AG09309 (cell line): ENCODE measurements around a stretch of chr12.

DNA sequence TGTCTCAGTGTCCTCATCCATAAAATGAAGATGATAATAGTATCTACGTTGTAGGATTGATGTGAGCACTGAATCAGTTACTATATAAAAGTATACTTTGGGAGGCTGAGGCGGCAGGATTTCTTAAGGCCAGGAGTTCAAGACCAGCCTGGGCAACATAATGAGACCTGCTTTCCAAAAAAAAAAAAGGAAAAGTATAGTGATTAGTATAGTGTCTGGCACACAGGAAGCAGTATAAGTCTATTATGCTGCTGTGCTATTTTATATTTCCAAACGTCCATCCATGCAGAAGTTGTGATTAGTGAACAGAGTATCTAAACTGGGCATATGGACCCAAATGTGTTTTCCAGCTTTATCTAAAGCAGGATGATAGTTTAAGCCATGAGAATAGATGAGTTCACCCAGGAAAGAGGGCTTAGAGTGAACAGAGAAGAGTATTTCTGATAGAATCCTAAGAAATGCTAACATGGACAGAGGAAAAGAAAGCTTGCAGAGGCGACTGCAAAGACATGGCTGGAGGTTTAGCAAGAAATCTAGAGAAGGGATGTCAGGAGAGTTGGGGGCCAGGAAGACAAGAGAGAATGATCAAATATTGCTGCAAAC is 23.6 kb downstream of the DIP2B start:
- RRBS, result no CpG with 5 or more reads among the region's 4 CpGs

DNA sequence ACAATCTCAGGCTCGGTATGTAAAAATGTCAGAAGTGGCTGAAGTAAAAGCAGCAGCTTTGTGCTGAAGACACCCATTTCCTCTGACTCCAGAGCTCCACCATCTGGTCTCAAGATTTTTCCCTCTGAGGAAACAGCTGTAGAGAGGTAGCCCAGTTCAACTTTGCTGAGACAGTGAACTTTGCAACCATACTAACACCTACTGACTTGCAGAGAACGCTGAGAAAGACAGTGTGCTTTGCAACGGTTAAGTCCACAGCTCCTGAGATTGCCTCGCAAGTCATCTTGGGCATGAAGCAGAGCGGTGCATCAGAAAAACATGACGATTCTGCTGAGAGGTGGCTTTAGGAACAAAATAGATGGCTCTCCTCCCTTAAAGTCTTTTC is 34.7 kb downstream of the HIGD1C start:
- RRBS, result no CpG with 5 or more reads among the region's 6 CpGs

- RRBS, result no CpG with 5 or more reads among the region's 5 CpGs
These were observed 2.8 kb upstream of the BIN2 start for GRCh38 chr12:51326555-51327319.

DNA sequence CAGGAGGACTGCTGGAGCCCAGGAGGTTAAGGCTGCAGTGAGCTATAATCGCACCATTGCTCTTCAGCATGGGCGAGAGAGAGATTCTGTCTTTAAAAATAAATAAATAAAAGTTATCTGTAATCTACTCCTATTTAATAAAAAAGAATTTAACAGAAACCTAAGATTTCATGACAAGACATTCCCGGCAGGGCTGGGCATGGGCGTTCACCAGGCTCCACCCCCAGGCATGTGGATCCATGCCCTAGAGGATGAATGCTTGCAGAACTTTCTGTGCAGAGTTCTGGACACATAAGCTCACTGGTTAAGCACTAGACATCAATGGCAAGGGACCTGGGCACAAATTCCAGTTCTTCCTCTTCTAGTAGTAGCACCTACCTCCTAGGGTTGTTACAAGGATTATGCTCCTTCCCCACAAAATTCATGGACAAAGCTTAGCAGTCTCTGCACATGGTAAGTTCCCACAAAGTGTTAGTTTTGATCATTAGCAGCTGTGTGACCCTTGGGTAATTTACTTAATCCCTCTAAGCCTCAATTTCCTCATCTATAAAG is 10.0 kb downstream of the GALNT6 start:
- RRBS, result no CpG with 5 or more reads among the region's 4 CpGs

DNA sequence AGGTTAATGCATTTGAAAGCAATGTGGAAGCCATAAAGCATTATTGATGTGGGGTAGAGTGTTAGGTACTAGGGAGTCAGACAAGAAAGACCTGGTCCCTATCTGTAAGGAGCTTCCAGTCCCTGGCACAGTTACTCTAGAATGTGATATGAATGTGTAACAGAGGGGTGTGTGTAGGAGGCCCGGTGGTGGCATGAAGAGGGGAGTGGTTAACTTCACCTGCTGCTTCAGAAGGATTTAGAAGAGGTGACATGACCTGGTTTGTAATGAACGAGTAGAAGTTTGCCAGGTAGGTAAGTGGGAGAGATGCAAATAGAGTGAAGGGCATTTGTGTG is 15.1 kb upstream of the GALNT6 start:
- RRBS, result no CpG with 5 or more reads among the region's 2 CpGs

DNA sequence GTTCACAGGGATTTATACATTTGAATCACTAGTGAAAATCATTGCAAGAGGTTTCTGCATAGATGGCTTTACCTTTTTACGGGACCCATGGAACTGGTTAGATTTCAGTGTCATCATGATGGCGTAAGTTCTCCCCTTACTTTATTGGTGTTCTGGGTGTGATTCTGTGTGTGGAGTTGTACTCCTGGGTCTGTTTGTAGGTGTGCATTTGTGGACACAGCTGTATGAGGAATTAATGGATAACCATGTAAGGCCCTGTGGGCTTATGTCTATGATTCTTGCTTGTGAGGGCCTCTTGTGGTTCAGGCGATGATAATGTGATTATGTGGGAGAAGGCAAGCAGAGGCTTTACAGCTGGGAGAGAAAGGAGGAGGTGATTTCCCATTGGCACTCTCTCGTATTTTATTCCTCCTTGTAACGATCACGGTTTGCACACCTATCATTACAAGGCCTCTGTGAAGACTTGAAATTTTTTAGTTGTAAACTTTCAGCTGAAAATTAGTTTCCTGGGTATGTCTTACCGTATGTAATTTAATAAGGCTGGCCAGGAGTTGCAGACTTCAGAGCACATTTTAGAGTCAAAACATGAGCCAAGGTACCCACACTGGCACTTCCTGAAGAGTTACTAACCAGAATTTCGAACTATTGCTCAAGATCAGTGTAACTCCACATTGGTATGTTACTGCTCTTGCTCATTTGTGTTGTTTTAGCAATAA is 96.2 kb downstream of the SCN8A start:
- RRBS, result no CpG with 5 or more reads among the region's 8 CpGs

DNA sequence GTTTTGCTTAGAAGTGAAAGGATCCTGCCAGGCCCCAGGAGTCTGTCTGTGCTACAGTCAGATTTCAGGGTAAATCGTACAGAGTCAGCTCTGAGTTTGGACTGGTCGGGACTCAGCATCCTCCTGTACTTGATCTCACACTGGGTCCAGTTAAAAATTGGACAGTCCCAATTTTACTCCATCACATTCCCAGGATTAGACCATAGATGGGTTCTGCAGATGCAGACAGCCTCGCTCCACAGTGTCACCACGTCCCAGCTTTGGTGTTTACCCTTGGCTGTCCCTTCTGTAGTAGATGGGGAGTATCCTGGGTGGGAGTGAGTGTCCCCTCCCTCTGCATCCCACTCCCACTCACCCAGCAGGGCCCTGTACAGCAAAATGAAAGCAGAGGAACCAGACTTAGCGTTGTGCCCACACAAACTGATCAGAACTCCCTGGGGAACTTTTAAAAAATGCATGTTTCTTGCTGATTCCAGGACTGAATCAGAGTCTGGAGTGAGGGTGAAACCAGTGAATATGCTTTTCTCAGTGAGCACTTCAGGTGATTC is 2.7 kb downstream of the ACVRL1 start:
- RRBS, result no CpG with 5 or more reads among the region's 5 CpGs

DNA sequence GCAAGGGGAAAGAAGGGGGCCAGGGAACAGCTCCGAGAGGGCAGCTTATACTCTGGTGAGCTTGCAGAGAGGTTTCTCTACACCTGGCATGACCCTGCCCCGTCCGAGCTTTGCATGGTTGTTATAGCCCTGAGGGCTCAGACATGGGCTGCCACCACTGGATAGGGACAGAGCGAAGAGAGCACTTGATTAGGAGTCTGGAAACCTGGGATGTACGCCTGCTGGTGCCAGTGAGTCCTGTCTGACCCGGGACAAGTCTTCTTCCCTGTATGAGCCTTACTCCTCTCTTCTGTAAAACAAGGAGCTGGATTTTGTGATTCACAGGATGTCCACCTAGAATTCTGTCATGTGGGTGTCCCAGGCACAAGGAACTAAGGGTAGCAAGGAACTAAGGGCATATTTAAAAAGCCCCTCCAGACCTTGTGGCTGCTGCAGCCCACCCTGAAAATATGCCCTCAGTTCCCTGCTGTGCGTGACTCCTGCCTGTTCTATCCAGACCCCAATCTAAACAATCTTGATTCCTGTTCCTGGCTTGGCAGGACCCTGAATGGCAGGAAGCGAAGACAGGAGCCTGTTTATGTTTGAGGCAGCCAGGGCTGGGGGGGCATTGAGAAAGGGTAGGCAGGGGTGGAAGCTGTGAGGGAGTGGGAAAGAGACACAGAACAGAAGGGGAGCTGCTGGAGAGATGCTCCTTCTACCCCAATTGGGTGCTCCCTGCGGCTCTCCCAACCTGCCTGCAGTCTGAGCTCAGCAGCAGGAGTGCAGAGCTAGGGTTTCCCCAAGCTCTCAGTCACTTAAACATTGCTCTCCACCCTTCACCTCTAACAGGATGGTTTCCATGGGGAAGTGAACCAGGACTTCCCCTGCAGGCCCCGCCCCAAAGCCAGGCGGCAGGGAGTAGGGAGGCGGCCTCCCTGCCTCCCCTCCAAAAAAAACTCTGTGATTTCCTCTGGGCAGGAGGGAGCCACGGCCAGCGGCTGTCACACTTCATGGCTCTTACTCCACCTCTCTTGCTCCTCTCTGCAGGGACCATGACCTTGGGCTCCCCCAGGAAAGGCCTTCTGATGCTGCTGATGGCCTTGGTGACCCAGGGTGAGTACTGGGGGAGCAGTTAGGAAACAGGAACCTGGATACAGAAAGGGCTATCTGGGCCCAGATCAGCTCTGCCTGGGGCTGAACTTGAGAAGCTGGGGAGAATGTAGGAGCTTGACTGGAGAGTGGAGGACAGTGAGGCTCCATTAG is 4.6 kb downstream of the ACVRL1 start:
- RRBS, result no CpG with 5 or more reads among the region's 14 CpGs

GRCh38 chr12:51972420-51972833 is 20.9 kb downstream of the ACVR1B start:
- RRBS, result no CpG with 5 or more reads among the region's 5 CpGs

DNA sequence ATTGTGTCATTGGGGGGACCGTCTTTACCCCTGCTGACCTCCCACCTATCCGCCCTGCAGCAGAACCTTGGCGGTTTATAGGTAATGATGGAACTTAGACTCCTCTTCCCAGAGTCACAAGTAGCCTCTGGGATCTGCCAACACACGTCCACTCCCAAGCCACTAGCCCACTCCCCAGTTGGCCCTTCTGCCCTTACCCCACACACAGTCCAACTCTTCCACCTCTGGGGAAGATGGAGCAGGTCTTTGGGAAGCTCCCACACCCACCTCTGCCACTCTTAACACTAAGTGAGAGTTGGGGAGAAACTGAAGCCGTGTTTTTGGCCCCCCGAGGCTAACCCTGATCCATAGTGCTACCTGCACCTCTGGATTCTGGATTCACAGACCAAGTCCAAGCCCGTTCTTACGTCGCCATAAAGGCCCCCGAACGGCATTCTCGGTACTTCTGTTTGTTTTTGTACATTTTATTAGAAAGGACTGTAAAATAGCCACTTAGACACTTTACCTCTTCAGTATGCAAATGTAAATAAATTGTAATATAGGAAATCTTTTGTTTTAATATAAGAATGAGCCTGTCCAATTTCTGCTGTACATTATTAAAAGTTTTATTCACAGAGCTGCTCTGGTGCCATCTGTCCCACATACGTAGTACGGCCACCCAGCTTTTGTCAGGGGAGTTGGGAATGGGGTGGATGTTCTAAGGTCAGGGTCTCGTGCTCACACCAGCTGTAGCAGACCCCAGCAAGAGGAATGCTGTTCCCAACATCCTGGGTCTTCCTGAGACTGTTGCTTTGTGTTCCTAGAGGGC is 10.1 kb upstream of the TAMALIN start:
- RRBS, result no CpG with 5 or more reads among the region's 15 CpGs

DNA sequence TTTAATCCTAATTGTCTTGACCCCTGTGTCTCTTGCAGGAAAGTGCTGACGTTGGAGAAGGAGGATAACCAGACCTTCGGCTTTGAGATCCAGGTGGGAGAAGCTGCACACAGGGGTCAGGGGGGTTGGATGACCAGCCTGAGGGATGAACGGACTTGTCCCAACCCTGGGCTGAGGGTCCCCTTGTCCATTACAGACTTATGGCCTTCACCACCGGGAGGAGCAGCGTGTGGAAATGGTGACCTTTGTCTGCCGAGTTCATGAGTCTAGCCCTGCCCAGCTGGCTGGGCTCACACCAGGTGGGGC is 4.0 kb downstream of the TAMALIN start:
- RRBS, result no CpG with 5 or more reads among the region's 6 CpGs

- RRBS, result no CpG with 5 or more reads among the region's 4 CpGs
These were observed 13.3 kb downstream of the TAMALIN start for GRCh38 chr12:52020000-52020548.

GRCh38 chr12:52038533-52039217 is 12.6 kb upstream of the NR4A1 start:
- RRBS, result no CpG with 5 or more reads among the region's 8 CpGs

GRCh38 chr12:52042581-52043055 is 8.6 kb upstream of the NR4A1 start:
- RRBS, result no CpG with 5 or more reads among the region's 5 CpGs

- RRBS, result 62% methylated on average over 2 of the region's 4 CpGs
These were observed 1.2 kb upstream of the NR4A1 start for GRCh38 chr12:52050166-52050329.

- RRBS, result 62% methylated on average over 5 of the region's 12 CpGs
These were observed 8.1 kb upstream of the ATG101 start for GRCh38 chr12:52061648-52062109.

DNA sequence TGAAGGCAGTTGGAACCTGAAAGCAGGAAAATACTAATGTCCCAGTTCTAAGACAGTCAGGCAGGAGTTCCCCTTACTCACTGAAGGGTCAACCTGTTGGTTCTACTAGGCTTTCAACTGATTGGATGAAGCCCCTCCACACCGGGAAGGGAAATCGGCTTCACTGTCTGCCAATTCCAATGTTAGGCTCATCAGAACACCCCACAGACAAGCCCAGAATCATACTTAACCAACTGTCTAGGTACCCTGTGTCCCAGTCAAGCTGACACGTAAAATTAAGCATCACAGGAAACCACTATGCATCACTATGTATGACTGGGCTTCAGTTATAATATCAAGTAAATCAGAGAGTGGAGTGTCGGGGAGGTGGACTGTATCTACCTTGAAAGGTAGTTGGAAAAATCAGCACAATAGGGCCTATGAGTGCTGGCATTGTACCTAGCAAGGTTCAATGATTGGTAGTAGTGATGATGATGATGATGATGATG is 3.5 kb upstream of the ATG101 start:
- RRBS, result no CpG with 5 or more reads among the region's 4 CpGs

DNA sequence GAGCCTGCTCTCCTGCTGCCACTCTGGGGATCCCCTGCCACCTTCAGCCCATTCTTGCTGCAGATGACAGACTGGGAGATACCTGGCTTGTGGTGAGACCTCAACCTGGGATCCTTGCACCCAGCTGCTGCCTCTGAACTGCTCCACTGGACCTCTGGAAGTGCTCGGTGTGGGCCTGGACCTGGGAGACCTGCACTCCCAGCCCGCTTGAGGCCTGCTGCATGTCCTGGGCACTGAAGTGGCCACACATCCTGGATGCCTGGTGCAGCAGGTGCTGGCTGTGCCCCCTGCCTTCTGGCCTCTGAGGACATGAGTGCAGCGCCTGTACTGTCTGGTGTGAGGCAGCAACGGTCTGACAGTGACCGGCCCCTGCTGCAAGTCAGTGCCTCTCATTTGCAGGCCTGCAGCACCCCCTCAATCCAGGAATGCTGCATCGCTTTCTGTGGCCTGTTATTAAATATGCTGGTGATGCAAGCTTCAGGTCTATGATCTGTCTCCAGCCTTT is 3.4 kb downstream of the SMIM41 start:
- RRBS, result no CpG with 5 or more reads among the region's 6 CpGs

DNA sequence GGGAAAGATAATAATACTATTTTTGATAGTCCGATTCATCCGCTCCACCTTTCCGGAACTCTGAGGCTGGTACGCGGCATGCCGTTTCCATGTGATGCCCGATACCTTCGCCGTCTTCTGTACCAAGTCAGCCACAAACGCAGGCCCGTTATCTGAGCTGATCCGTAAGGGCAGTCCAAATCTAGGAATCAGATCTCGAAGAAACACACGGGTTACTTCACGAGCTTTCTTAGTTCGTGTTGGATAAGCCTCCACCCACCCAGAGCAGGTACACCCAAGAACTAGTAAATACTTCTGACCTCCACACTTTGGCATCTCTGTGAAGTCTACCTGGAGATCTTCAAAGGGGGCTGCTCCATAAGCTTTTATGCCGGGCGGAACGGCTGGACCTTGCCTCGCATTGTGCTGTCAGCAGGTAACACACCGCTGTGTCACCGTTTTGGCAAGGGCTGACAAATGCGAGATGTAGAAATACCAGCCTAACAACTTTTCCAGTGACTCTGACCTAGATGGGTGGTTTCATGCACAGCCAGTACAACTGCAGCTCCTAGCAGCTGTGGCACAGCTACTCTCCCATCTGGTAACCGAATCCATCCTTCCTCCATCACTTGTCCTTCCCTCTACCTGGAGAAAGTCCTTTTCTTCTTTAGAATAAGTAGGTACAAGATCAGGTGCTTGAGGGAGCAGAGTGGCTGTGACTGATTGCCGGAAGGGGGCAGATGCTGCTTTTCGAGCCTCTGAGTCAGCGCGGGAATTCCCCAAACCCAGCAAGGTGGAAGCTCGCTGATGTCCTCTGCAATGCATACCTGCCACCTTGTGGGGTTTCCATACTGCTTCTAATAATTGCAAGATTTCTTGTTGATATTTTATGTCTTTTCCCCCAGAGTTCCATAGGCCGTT is 36.7 kb downstream of the SMIM41 start:
- RRBS, result no CpG with 5 or more reads among the region's 30 CpGs

DNA sequence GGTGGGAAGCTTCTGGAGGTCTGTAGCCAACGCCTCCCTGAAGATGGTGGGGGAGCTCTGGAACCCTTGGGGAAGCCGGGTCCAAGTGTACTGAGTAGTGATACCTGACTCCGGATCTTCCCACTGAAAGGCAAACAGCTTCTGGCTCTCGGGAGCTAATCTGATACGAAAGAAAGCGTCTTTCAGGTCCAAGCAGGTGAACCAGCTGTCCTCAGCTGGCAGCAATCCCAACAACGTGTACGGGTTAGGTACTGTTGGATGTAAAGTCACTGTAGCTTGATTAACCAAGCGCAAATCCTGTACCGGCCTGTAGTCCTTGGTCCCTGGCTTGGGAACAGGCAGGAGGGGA is 38.5 kb downstream of the SMIM41 start:
- RRBS, result no CpG with 5 or more reads among the region's 10 CpGs